Ascending aorta (tissue), 1 donor: ENCODE results near the gene MAEA.

GRCh38 chr4:52735-53127 lies 390 bp upstream of the ZNF595 start:
- PRO-cap: no peak

DNA sequence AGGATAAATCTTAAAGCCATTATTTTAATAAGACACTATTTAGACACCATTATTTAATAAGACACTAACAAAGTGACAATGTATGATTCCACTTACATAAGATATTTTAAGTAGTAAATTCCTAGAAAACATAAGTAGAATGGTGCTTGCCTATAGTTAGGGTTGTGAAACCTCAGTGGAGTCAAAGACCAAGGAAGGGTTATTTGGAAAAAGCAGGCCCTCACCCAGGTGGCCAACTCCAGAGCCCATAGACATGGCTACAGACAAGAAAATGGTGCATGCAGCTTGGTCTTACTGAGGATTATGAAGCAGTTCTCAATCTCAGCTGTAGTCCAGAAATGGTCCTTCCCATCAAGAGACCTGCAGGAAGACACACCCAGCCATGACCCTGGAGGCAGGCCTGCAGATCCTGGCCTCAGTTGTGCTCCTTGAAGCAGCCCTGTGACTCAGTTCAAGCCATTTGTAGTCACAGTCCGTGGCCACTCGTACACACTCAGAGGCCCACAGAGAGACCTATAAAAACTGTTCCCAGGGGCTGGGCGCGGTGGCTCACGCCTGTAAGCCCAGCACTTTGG lies 31.5 kb downstream of the ZNF721 start:
- PRO-cap: no peak

GRCh38 chr4:764311-765260 lies 59.0 kb downstream of the PCGF3 start:
- PRO-cap: no peak

DNA sequence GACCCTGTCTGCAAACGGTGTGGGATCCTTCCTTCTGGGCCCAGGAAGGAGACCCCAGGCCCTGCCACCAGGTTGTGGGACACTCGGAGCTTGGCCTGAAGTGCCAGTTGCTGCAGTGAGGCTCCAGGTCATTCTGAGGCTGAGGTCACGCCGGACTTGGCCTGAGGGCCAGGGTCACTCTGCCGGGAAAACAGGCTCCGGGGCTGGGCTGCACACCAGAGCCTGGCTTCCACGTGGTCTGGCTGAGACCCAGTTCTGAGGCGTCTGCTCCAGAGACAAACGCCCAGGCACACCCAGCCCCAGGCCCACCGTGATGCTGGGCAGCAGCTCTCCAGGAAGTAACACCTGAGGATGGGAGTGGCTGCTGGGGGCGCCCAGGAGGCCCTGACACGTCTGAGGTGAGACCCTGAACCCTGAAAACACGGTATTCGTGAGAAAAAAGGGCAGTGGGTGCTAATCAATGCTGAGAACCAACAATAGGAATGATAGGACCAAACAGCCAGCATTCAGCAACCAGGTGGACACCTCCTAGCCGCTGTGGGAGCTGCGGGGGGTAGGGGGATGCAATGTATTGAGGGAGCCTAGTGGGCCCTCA lies 36.9 kb downstream of the CPLX1 start:
- PRO-cap: no peak

GRCh38 chr4:889406-889675 lies 42.8 kb downstream of the GAK start:
- PRO-cap: no peak

DNA sequence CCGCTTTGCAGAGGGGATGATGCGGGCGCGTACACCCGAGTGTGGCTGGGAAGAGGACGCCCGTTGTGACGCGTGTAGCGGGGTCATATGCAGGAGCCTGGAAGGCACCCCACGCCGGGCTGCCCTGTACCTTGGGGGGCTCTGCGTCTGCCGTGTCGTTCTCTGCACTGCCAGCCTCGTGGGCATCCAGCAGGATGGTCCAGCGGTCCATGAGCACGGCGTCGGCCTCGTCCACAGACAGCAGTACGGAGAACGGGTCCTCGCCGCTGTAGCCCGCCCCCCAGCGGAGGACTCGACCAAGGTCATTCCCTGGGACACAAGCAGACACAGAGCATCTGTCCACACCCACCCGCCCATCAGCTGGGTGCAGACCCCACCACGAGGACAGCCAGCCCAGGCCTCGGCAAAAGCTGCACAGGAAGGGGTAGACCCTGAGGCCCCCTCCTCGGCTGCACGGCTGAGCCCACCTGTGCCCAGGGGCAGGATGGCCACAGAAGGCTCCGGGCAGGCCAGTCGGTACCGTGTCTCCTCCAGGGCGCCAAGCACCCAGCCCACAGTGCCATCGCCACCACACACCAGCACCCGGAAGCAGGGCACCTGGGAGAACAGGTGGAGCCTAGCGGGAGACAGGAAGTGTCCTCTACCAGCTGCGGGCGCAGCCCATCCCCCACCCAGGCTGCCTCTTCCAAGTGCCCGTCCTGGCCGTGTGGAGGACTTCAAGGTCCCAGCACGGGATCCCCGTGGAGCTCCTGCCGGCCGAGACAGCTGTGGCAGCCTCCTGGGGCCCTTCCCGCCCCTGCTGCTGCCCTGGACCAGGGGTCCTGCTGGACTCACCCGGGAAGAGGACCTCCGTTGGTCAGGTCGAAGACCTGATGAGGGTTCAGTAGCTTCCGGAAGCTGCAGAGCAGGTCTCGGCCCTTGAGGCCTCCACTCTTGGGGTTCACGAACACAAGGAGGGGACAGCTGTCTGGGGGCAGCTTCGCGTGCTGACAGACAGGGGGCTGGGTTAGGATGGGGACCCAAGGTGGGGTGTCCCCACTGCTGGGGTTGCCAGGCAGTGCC lies 10.7 kb downstream of the DGKQ start:
- PRO-cap: no peak

- PRO-cap: no peak
Measured at GRCh38 chr4:971396-972607, 1.6 kb downstream of the DGKQ start.

DNA sequence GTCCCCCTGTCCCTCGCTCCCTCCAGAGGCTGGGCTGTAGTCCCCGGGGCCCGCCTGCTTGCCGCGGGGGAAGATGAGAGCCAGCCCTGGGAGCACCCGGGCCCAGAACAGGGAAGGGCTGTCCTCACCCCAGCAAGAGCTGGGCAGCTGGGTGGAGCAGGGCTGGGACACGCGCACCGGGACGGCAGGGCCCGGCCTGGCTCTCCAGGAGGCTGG lies 853 bp downstream of the DGKQ start:
- PRO-cap: no peak

GRCh38 chr4:1009363-1009815 lies 2.0 kb upstream of the FGFRL1 start:
- PRO-cap: no peak

- PRO-cap: no peak
Measured at GRCh38 chr4:1011920-1012832, 750 bp downstream of the FGFRL1 start.

- PRO-cap: no peak
Measured at GRCh38 chr4:1025176-1025805, 13.9 kb downstream of the FGFRL1 start.

GRCh38 chr4:1046514-1047130 lies 35.2 kb downstream of the FGFRL1 start:
- PRO-cap: unidirectional peak, minus-strand start at chr4:1046915

GRCh38 chr4:1227459-1228659 lies 21.1 kb downstream of the CTBP1 start:
- PRO-cap: no peak

- PRO-cap: bidirectional peak, plus-strand start at chr4:1248456, minus-strand start at chr4:1248359
Measured at GRCh38 chr4:1247911-1248629, 860 bp downstream of the CTBP1 start.

- PRO-cap: bidirectional peak, plus-strand start at chr4:1289906, minus-strand start at chr4:1289665
Measured at GRCh38 chr4:1289778-1290010, at the start of gene MAEA. MAEA (plus strand) TSS chr4:1289891.

DNA sequence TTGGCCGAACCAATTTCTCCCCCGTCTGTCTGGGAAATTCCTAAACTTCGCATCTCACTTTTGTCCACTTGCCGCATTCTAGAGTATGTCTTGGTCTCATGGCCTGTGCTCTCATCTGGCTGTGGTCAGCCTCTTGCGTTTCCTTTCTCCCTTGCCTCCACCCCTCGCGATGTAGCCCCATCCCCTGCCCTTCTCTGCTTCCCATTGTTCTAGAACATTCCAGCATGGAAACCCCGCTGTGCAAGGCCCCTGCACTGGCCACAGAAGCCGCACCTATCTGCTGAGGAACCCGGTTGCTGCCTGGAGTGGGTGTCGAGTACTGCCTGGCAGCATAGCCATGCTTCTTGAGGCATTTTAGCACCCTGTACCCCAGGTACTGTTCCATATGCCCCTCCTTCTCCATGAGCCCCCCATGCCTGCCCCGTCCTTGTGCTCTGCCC lies 8.1 kb downstream of the MAEA start:
- PRO-cap: no peak

GRCh38 chr4:1337205-1338051 lies 9.6 kb upstream of the UVSSA start:
- PRO-cap: no peak

DNA sequence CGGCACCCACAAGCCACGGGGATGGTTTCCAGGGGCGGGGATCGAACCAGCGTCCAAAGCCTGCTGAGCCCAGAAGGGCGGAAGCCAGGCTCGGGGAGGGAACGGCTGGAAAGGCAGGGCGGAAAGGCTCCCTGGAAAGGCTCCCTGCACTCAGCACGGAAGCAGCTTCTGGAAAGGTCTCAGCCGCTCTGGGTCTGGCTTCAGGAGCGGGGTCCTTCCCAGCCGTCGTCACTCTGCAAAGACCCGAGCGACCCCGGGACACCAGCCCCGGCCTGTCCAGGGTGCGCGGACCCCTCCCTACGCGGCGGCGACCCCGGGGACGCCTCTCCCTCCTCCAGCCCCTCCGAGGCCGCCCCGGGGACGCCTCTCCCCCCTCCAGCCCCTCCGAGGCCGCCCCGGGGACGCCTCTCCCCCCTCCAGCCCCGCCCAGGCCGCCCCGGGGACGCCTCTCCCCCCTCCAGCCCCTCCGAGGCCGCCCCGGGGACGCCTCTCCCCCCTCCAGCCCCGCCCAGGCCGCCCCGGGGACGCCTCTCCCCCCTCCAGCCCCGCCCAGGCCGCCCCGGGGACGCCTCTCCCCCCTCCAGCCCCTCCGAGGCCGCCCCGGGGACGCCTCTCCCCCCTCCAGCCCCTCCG lies 114.2 kb upstream of the NKX1-1 start:
- PRO-cap: no peak

DNA sequence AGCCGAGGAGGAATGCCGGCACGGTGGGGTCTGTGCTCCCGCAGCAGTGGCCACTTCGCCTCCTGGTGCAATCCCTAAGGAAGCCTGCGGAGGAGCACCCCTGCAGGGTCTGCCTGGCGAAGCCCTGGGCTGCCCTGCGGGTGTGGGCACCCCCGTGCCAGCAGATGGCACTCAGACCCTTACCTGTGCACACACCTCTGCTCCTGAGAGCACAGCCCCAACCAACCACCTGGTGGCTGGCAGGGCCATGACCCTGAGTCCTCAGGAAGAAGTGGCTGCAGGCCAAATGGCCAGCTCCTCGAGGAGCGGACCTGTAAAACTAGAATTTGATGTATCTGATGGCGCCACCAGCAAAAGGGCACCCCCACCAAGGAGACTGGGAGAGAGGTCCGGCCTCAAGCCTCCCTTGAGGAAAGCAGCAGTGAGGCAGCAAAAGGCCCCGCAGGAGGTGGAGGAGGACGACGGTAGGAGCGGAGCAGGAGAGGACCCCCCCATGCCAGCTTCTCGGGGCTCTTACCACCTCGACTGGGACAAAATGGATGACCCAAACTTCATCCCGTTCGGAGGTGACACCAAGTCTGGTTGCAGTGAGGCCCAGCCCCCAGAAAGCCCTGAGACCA lies 6.9 kb downstream of the TACC3 start:
- PRO-cap: no peak

- PRO-cap: no peak
Measured at GRCh38 chr4:1768479-1769165, 24.5 kb upstream of the FGFR3 start.